H7 (cell line): ENCODE data around the genes ODF3 and RASSF7.

GRCh38 chr11:196585-196873, at the start of gene ODF3:
TSS of gene ODF3 (plus strand) at chr11:196761.
- RAMPAGE, long total RNA, result no peak

GRCh38 chr11:204382-205199, 2.6 kb downstream of the BET1L start:
- RAMPAGE, long total RNA, result no peak

DNA sequence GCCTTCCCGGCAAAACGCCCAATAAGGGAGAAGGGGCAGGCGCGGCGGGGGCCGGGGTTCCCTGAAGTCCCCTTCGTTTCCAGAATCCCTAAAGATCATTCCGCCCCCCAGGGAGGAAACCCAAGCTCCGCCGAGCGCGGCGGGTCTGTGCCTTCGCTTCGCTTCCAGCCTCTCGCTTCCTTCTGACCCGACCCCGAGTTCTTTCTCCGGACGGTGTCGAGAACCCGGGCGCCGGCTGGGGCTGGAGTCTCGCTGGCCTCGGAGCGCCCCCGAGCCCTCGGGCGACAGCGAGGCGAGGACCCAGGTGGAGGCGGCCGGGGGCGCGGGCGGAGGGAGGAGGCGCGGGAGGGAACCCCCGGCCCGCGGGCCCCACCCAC, 430 bp upstream of the PGGHG start:
- RAMPAGE, long total RNA, result no peak

GRCh38 chr11:393701-393850, 433 bp upstream of the PKP3 start:
- RAMPAGE, long total RNA, result no peak

GRCh38 chr11:396697-397835, 3.1 kb downstream of the PKP3 start:
- RAMPAGE, long total RNA, result no peak

GRCh38 chr11:416120-416724, 1.4 kb upstream of the SIGIRR start:
- RAMPAGE, long total RNA, result no peak

GRCh38 chr11:498271-498772, 8.7 kb downstream of the RNH1 start:
- RAMPAGE, long total RNA, result no peak

DNA sequence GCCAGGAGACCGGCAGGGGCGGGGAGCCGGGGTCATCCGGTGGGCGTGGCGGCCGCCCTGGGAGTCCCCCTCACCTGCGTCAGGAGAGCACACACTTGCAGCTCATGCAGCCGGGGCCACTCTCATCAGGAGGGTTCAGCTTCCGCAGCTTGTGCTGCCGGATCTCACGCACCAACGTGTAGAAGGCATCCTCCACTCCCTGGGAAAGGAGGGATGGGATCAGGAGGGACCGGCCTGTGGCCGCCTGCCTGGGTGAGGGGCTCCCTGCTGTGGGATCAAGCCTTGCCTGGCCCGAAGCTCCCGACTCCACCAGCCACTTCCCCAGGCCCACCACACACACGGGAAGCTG, 2.8 kb downstream of the HRAS start:
- RAMPAGE, long total RNA, result no peak

DNA sequence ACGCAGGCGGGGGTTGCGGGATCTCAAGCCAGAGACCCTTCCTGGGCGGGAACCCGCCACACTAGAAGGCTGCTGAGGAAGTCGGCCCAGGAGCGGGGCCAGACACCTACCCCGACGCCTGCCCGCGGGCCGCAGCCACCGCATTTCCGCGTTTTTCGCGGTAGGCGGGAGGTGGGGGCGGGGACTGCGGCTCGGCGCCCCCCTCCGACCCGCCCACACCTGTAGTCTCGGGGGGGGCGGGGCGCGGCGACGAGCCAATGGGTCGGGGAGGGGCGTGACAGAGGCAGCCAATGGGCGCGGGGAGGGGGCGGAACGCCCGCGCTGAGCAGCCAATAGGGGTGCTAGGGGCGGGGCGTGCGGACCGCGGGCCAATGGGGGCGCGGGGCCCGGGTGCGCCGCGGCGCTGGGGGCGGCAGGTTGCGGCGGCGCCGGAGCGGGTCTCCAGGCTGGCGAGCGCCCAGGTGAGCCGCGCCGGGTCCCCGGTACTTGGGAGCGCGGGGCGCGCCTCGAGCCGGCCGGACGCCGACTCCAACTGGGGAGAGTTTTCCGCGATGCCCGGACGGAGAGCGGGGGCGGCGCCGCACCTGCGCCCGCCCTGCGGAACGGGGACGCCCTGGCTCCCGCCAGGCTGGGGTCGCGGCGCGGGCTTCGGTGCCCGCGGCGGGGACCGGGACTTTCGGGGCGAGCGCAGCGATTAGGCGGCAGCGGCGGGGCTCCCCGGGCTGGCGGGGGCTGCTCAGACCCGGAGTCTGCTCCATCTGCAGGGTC, at the start of gene RASSF7:
RASSF7 (plus strand) TSS at position 398 of the 768 bp plus-strand sequence.
- RAMPAGE, long total RNA, result start-site peak on the plus strand centred at position 406 of the sequence, 34 bp wide, 38 reads

DNA sequence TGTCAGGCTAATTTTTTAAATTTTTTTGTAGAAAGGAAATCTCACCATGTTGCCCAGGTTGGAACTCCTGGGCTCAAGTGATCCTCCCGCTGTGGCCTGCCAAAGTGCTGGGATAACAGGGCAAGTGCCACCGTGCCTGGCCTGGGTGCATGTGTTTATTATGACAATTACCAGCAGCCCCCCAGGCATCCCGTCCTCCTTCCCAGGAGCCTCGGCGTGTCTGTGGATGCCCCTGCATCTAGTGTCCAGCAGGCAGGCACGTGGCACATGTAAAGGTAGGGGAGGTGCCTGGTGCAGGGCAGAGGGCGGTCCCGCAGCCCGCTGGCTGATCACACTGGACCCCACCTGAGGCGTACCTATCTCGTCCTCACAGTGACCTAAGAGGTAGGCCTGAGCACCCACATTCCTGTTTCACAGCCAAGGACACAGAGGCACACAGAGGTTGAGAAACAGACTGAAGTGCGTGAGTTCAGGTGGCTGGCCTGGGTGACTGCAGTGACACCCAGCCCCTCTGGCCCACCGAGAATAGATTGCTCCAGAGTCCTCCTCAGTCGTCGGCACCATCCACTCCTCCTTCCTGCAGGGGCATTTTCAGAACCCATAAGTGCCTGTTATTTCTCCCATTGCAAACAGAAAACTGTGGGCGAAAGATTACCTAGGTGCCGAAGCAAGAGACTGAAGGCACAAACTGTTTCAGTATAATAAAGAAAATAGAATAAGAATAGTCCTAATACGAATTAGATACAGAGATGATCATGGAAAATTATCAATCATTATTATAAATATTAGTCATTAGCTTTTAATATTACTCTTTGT, 3.0 kb upstream of the PHRF1 start:
- RAMPAGE, long total RNA, result no peak

DNA sequence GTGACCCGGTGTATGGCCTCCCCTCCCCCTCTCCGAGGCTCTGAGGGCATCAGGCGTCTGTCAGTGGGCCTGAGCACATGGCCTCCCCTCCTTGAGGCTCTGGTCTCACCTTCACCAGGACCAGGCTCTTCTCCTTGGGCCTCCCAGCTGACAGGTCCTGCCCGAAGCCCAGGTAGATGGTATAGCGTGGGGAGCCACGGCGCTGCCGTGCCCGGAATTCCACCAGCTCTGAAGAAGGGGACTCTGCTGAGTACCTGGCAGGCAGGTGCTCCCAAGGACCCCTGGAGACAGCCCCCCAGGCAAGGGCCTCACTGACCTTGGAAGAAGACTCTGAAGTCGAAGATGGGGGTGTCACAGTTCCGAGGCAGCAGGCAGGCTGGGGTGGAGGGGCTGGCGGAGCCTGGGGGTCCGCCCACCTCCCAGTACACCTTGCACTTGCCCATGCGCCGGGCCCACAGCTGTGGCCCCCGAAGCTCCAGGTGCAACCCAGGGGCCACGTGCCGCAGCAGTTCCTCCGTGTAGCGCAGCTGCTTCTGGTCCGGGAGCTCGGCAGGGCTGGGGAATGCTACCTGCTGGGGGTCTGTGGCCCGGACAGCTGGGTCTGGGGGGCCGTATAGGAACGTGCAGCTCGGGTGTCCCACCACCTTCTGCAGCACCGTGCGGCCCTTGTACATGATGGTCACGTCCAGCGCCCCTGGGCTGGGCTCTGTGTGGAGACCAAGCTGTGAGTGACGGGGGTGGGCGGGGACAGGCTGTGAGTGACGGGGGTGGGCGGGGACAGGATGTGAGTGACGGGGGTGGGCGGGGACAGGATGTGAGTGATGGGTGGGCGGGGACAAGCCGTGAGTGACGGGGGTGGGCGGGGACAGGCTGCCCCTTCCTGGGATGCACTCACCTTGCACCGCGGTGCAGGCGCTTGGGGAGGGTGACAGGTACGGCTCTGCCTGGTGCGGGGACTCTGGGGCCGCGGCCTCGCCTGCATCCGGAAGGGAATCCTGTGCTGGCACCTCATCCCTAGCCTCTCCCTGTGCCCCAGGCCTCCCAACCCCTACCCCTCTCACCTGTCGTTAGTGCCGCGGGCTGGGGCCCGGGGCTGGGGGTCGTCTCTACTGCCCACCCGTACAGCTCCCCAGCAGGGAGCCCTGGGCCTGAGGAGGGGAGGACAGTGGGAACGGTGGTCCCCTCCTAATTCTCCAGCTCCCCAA, 2.5 kb downstream of the IRF7 start:
- RAMPAGE, long total RNA, result no peak

GRCh38 chr11:626531-627056, 387 bp downstream of the SCT start:
- RAMPAGE, long total RNA, result no peak

GRCh38 chr11:637426-637882, 385 bp downstream of the DRD4 start:
- RAMPAGE, long total RNA, result no peak

DNA sequence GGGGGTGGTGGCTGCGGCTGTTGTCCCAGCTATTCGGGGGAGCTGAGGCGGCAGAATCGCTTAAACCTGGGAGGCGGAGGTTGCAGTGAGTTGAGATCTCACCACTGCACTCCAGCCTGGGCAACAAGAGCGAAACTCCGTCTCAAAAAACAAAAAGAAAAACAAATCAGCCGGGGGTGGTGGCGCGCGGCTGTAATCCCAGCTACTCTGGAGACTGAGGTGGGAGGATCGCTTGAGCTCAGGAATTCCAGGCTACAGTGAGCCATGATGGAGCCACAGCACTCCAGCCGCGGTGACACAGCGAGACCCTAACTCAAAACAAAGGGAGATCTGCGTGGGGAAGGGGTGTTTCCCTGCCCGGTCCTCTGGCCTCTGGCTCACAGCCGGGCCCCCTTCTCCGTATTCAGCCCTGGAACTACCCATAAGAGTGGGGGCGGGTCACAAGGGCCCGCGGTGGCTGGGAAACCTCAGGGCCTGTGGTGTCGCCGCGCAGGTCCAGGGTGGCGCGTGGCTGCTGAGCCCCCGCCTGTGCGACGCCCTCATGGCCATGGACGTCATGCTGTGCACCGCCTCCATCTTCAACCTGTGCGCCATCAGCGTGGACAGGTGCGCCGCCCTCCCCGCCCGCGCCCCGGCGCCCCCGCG, 2.0 kb downstream of the DRD4 start:
- RAMPAGE, long total RNA, result no peak

GRCh38 chr11:639976-640678, 3.1 kb downstream of the DRD4 start:
- RAMPAGE, long total RNA, result no peak

GRCh38 chr11:657764-658114, 20.7 kb downstream of the DRD4 start:
- RAMPAGE, long total RNA, result no peak

GRCh38 chr11:697742-698484, 2.3 kb downstream of the TMEM80 start:
- RAMPAGE, long total RNA, result no peak

DNA sequence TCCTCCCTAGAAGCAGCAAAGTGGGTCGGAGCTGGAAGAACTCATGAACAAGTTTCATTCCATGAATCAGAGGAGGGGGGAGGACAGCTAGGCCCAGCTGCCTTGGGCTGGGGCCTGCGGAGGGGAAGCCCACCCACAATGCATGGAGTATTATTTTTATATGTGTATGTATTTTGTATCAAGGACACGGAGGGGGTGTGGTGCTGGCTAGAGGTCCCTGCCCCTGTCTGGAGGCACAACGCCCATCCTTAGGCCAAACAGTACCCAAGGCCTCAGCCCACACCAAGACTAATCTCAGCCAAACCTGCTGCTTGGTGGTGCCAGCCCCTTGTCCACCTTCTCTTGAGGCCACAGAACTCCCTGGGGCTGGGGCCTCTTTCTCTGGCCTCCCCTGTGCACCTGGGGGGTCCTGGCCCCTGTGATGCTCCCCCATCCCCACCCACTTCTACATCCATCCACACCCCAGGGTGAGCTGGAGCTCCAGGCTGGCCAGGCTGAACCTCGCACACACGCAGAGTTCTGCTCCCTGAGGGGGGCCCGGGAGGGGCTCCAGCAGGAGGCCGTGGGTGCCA, 20.3 kb upstream of the TALDO1 start:
- RAMPAGE, long total RNA, result no peak

DNA sequence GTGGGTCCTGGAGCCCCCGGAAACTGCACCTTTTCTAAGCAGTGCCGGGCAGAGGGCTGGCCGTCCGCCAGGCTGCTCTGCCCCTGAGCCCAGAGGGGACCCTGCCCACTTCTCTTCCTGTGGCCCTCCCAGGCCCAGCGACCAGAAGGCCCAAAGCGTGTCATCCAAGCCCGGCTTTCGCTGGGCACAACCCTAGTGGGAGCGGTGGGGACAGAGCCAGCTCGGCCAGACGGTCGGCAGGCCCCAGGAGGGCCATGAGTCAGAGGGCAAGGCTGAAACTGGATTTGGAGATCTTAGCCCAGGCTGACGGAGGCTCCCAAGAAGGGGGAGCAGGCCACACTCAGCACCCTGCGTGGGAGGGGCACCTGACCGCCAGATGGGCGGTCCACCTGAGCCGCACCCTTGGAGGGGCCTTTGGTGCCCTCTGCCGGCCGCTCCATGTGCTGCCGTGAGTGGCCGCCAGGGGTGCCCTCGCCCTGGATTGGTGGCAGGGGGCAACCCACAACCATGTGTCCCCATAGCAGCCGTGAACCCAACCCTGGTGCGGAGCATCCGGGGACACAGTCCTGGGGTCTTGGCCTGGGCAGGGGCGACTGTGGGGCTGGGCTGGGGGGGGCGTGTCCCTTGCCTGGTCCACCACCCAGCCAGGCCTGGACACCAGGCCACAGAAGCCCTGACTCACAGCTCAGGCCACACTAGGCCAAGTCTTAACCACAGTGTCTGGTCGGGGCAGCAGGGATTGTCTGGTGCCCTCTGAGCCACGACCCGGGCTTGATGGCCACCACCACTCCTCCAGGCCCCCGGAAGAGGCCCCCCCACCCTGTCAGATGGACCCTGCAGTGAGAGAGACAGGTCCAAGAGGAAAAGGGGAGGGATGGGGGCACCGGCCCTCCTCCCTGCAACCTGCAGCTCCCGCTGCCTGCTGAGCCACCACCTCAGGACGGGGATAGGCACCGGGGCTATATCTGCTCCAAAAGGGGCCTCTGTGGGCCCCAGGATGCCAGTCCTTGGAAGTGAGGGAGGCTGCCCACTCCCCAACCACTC, 19.2 kb upstream of the TALDO1 start:
- RAMPAGE, long total RNA, result no peak

DNA sequence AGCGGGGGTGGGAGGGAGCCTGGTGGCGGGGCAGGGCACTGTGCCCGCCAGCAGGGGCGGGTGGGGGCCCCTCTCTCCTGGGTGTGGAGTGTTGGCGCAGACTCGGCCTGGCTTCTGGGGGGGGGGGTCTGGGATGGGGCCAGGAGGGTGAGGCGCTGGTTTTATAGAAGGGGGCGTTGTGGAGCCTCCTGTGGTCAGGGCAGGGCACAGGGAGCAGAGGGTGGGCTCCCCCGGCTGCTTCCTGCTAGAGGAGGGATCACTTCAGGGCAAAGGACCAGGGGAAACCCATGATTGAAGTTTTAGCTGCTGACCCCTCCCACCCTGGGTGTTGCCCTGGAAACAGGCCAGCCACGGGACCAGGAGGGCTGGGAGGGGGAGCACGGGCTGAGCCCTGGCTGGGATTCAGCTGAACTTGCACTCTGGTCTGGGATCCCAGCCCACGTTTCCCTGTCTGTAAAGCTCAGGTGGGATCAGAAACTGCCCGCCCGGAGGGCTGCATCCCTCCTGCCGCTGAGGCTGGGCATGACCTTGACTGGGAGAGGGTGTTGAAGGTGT, 2.0 kb downstream of the TSPAN4 start:
- RAMPAGE, long total RNA, result no peak